Skeletal muscle cell (primary cell): ENCODE measurements around a stretch of chr2.

GRCh38 chr2:230341766-230342248 is 14.8 kb downstream of the SP140L start:
- RRBS = no CpG with 5 or more reads among the region's 19 CpGs

DNA sequence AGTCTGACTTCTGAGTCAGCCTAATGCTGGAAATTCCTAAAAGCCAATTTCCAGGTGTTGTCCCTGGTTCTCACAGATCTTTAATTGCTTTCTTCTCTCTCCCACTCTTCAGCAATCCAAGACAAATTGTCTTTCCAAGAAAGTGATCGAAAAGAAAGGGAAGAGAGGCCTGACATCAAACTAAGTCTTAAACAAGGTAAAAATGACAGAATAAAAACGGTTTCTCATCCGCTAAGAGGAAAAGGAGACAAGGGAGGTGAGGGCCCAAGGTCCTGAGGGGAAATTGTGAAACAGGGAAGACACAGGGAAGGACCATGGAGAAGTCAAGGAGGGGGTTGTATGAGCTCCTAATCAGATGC is 34.5 kb downstream of the SP140L start:
- RRBS = no CpG with 5 or more reads among the region's 3 CpGs

DNA sequence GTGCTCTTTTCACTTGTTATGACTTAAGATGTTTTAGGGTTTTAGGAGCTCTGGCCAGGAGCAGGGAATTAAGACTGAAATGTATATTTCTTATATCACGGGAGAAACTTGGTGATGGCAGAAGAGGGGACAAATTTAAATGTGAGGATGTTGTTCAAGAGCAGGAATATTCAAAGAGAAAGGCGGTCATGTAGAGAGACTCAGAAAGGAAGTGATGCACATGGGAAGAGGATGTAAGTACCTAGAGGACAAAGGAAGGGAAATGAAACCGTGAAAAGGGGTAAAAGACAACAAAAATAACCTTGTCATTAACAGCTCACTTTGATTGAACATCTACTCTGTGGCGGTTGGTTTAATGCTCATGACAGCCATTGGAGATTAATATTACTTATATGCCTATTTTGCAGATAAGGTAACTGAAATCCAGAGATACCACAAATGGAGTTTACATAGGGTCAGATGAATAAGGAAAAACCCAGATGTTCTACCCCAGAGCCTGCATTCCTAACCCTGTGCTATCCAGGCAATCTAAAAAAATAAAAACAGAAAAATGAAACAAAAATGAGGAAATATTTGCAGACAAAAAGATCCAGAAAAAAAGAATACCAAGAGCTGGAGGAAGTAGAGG is 32.1 kb downstream of the SP100 start:
- RRBS = no CpG with 5 or more reads among the region's 4 CpGs

GRCh38 chr2:230589313-230589923 is 123.2 kb upstream of the CAB39 start:
- RRBS = no CpG with 5 or more reads among the region's 4 CpGs

DNA sequence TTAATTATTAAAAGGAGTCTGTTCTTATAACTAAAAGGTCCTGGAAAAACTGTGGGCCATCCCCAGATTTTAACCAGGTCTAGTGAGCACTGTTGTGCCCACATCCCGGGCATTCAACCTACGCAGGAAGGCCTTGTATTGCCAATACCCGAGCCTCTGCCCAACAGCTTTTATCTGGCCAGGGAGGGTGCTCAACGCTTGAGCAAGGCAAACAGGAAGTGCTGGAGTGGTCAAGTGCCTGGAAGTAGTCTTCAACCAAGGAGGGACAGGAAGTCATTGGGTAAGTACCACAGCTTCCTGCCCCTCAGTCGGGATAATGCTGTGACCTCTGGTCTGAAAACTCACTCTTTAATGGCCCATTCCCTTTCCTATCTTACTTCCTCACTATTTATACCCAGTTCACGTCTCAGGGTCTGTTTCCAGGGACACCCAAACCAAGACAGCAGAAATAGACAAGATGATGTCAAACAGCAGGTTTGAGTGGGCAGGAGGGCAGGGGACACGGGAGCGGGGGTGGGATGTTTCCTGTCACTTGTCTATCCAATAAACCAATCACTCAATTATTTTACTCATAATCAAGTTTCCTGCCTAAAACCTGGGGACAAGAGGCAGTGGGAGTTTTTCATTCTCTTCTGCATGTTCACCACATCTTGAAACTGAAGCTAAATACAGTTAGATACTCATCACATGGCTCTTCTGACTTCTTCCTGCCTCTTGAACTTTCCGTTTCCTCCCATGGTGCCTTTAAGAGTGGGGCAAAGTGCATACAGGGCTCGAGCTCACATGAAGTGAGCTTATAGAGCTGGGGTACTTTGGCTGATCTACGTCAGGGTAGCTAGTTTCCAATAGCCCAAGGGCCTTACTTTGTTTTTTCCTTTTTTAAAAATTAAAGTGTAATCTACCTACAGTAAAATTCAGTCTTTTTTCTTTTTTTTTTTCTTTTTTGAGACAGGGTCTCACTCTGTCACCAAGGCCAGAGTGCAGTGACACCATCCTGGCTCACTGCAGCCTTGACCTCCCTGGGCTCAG is 68.9 kb upstream of the CAB39 start:
- RRBS = no CpG with 5 or more reads among the region's 11 CpGs

DNA sequence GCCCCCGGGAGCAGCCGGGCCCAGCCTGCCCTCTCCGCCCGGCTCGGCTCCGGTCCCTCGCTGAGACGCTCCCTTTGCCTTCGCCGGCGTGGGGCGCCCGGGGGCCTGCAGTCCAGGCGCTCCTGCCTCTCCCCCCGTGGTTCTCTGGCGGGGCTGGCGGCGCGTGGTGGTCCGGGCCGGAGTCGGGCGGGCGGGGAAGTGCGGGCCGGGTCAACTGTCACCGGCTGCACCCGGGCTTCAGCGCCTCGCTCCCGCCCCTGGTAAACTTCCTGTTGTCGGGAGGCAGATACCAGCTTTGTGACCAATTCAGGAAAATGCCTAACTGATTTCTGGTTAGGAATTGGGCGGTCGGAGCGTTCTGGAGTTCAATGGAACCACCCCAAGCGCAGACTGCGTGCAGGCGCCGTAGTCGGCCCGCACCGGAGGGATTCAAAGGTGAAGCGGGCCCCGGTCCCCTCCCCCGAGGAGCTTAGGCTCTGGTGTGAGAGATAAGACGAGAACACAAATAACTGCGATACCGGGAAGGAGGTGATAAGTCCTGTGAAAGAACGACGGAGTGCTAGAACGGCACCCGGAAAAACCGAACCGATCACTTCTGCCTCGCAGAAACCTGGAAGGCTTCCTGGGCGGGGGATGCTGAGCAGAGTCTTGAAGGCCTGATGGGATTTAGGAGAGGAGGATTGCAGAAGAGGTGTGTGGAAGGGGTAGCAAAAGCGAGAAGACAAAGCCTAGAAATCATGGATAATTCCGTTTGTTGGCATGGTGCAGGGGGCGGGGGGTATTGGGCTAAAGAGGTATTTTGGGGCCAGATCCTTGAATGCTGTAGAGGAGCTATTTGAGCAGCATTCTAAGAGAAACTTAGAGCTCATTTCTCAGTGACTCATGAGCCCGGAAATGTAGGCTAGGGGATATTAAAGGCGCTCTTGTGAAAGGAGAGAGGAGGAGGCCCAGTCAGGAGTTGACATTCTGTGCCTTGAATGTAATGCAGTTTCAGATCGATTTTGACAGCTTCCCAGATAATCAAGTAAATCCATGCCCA is 1.0 kb downstream of the CAB39 start:
- RRBS = under 1% methylated on average over 12 of the region's 62 CpGs

DNA sequence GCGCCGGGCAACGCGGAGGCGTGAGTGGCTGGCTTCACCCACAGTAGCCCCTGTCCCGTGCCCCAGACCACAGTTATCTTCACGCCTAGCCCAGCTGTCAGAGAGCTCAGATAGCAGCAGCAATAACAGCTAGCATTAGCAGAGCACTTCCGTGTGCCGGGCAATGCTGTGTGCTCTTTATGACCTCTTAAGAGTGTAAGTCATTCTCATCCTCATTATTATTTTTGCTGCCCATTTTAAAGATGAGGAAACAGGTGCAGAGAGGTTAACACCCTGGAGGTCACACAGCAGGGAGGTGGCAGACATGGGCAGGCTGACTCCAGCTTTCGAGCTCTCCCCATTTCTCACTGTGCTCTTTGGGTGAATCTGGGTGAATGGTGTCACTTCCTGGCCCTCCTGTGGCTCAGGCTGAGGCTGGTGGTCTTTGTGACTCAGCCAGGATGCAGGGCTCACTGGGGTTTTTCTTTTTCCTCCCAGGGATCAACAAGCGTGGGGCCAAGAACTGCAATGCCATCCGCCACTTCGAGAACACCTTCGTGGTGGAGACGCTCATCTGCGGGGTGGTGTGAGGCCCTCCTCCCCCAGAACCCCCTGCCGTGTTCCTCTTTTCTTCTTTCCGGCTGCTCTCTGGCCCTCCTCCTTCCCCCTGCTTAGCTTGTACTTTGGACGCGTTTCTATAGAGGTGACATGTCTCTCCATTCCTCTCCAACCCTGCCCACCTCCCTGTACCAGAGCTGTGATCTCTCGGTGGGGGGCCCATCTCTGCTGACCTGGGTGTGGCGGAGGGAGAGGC is 13.0 kb downstream of the ITM2C start:
- RRBS = no CpG with 5 or more reads among the region's 22 CpGs

DNA sequence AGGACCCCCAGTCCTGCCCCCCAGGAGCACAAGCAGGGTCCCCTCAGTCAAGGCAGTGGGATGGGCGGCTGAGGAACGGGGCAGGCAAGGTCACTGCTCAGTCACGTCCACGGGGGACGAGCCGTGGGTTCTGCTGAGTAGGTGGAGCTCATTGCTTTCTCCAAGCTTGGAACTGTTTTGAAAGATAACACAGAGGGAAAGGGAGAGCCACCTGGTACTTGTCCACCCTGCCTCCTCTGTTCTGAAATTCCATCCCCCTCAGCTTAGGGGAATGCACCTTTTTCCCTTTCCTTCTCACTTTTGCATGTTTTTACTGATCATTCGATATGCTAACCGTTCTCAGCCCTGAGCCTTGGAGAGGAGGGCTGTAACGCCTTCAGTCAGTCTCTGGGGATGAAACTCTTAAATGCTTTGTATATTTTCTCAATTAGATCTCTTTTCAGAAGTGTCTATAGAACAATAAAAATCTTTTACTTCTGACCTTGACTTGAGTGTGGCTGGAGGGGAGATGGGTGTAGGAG is 14.1 kb downstream of the ITM2C start:
- RRBS = no CpG with 5 or more reads among the region's 9 CpGs

- RRBS = no CpG with 5 or more reads among the region's 10 CpGs
These were observed 43.5 kb downstream of the ARMC9 start for GRCh38 chr2:231241707-231242638.

- RRBS = no CpG with 5 or more reads among the region's 7 CpGs
These were observed 88.5 kb upstream of the B3GNT7 start for GRCh38 chr2:231306815-231307559.

- RRBS = no CpG with 5 or more reads among the region's 14 CpGs
These were observed 73.9 kb upstream of the B3GNT7 start for GRCh38 chr2:231321516-231322171.

GRCh38 chr2:231342200-231342951 is 53.1 kb upstream of the B3GNT7 start:
- RRBS = no CpG with 5 or more reads among the region's 16 CpGs

DNA sequence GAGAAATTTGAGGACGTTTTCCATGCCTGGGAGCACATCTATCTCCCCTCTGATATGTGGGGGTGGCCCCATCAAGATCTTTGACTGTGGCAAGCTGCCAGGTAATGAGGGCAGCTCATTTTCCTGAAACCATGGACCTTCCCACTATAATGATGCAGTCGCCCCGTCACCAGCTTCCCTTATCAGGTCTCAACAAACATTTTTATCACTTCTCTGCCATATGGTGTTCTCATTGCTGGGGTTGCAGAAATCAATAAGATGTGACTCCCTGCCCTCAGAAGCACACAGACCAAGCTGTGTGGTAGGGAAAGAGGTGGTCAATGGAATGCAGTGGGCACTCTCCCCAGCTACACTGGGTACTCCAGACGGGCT is 48.4 kb upstream of the B3GNT7 start:
- RRBS = no CpG with 5 or more reads among the region's 4 CpGs

DNA sequence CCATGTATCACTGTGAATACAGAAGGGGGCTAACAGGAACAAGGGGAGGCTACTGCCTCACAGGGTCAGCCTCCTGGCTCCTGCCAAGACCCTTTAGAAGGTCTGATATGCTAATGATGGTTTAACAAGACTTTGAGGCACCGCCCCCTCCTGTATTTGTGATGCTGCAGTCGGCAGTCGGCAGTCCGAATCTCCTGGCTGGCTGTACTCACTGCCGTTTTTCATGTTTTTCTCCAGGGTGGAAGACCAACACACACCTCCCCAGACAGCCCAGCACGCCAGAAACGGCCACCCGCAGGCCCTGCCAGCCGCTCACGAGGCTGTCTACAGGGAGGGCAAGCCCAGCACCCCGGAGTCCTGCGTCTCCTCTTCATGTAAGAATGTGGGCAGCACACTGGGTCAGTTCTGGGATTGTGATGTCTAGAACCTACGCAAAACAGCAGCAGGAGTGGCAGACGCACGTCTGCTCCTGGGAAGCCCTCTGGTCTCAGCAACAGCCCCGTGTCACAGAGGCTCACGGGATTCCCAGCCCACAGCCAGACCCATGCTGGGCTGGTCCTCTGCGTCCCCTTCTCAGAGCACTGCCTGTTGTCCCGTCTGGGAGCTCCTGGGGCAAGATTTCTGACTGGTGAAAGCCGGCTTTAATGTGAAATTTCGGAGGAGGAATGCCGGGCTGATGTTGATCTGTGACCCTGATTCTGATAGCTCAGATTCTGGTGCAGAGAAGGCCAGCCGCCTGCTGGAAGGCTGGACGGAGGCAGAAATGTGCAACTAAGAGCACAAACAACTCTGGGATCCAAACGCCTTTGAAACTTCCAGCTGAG is 39.7 kb upstream of the B3GNT7 start:
- RRBS = no CpG with 5 or more reads among the region's 25 CpGs

GRCh38 chr2:231379516-231380110 is 15.9 kb upstream of the B3GNT7 start:
- RRBS = no CpG with 5 or more reads among the region's 15 CpGs

DNA sequence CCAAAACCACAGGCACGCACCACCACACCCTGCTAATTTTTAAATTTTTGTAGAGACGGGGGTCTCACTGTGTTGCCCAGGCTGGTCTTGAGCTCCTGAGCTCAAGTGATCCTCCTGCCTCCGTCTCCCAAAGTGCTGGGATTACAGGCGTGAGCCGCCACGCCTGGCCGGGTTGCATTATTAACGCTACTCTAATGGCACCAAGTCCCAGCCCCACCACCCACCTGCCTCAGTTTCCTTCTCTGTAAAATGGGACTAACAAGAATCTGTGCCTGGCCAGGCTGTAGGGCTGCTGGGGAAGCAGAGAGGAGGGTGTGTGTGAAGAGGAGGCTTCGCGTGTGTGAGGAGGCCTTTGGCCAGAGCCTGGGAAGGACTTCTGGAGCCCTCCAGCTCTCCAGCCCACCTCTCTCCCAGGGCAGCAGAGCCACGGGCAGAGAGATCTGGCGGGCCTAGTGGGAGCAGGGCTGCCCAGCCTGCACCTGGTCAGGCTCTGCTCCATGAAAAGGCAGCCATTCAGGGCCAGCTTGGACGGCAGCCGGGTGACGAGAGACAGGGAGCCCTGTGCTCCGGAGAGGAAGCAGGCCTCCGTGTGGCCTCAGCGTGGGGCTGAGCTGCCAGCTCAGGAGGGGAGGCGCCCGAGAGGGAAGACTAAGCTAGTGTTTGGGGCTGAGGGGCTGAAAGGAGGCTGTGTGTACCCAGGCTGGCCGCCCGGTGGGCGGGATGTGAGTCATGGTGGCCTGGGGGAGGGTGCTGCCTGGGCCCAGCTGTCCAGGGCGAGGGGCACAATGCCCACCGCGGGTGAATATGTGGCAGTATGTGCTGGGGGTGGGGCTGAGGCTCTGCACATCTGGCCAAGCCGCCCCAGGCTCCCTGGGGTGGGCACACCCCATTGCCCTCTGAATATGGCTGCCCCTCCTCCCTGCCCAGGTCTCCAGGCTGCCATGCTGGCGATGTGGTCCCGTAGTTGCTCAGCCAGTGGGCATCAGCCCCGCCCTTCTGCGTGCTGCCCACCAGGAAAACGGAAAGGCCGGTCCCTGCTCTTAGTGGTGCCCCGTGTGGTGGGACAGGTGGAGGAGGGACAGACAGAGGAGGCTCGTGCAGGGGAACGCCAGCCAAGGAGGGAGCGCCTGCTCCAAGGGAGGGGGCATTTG is 7.2 kb upstream of the B3GNT7 start:
- RRBS = no CpG with 5 or more reads among the region's 37 CpGs

DNA sequence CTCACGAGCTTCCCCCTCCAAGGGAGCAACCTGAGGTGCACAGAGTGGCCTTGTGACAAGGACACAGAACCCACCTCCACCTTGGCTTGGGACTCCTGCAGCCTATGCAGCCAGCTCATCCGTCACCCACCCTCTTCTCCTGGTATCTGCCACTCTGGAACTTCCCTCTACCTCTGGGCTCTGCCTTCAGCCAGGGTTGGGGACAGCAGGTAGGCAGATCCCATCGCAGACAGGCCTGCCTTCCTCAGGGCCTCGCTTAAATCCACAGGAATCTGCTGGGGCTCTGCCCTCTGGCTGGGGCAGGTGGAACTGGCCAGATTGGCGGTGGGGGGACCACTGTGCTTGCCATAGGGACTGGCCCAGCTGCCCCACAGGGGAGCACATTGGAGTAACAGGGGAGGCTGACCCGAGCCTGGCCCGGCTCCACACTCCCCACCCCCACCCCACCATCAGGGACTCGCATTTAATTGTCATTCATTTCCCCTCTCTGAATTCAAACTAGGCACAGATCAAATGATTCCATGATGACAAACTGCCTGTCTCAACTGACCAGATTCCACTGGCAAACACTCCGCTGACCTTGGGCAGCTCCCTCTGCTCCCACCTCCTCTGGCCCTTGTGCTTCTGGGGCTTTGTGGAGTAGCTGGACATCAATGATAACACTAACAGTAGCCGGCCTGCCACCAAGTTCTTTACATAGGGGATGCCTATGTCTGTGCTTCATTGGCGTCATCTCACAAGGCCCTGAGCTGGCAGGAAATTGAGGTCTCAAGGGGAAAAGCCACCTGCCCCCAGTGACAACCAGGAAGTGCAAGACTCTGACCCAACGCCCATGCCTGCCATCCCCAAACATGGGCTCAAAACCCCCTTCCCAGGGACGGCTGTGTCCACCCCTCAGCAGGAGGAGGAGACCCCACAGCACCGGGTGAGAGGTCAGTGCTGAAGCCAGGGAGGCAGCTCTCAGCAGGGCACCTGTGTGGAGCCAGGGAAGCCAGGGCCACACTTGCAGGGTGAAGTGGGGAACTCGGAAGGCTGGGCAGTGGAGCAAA is 2.2 kb upstream of the B3GNT7 start:
- RRBS = no CpG with 5 or more reads among the region's 15 CpGs

GRCh38 chr2:231413941-231414665 is 18.6 kb downstream of the B3GNT7 start:
- RRBS = no CpG with 5 or more reads among the region's 20 CpGs

DNA sequence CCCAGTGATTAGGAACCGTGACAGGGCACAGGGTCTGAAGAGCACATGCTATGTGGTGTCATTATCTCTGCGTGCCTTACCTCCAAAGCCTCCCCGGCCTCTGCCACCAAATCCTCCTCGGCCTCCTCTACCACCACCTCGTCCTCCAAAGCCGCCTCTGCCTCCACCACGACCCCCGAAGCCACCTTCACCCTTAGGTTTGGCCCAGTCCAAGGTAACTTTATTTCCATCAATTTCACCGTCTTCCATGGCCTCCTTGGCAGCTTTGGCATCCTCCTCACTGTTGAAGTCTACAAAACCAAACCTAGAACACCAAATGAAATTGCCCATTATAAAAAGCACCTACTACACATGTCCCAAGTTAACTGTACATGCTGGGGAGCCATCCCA is 9.0 kb downstream of the NCL start:
- RRBS = no CpG with 5 or more reads among the region's 9 CpGs

GRCh38 chr2:231483436-231484424 is 19.4 kb upstream of the NCL start:
- RRBS = 51% methylated on average over 13 of the region's 66 CpGs